Thoracic aorta endothelial cell (primary cell): ENCODE measurements around the genes BMAL2 and MRPS35.

GRCh38 chr12:26725424-26726080 is 107.4 kb downstream of the ITPR2 start:
- CAGE, long polyA plus RNA: no peak

- CAGE, long polyA plus RNA: no peak
Measured at GRCh38 chr12:26810171-26810876, 22.7 kb downstream of the ITPR2 start.

DNA sequence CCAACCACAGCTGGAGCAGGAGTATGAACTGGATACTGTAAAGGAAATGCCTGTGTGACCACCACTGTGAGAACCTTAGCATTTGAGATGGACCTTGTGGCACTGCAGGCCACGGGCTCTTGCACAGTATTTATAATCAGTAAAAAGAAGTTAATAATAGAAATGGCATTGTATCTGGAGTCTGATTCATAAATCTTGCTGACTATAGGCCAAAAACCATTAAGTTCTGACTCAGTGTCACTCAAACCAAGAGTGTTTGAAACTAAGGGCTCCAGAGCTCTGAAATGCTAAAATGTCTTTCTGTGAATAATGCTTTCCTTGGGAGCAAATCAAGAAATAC is 58.5 kb upstream of the STK38L start:
- CAGE, long polyA plus RNA: no peak

GRCh38 chr12:27236449-27236802 is 7.7 kb upstream of the STK38L start:
- CAGE, long polyA plus RNA: no peak

GRCh38 chr12:27330623-27331718 is 1.7 kb upstream of the BMAL2 start:
- CAGE, long polyA plus RNA: no peak

DNA sequence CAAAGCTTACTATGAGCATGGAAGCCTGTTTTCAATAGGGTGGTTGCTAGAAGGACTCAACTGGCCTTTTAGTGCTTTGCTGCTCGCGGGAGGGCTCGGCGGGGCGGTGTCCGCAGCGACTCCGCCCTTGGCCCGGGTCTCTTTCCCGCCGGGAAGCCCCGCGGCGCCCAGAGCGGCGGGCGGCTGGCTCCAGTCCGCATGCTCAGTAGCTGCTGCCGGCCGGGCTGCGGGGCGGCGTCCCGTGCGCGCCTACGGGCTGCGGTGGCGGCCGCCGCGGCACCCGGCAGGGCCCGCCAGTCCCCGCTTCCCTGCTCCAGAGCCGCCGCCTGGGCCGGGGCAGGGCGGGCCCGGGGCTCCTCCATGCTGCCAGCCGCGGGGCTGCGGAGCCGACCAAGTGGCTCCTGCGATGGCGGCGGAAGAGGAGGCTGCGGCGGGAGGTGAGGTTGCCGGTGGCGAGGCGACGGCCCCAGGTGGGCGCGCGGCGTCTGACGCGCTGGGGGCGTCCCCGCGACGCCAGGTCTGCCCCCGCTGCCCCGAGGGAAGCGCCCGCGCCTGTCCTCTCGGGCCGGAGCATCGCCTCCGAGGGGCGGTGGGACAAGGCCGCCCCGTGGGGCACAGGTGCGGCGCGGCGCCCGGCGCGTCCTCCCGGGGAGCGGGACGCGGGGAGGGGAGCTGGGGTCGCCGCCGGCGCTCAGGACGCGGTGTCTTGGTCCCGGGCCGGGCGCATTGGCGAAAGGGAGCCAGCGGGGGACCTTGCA is at the start of gene BMAL2:
TSS of gene BMAL2 (plus strand) at position 170 of the 758 bp plus-strand sequence.
- CAGE, long polyA plus RNA: no peak

DNA sequence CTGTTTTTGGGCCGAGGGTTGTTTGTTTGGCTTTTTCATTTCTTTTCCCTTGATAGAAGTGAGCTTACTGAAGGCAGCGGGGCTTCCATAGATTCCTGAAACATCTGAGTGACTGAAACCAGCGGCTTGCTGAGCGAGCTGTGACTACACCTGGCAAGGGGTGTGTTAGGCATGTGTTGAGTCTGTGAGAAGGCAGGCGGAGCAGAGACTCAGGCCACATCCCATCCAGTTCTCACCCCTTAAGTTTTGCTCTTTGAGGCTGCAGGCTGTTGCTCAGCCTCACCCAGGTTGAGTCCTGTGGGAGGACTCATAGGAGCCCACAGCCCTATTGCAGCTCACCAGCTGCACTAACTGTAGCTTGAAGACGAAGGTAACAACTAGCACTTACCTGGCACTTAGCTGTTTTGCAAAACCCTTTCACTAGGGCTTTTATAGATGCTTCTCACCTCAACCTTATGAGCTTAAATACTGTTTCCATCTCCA is 17.3 kb downstream of the PPFIBP1 start:
- CAGE, long polyA plus RNA: no peak

- CAGE, long polyA plus RNA: no peak
Measured at GRCh38 chr12:27710620-27711227, at the start of gene MRPS35. TSS of gene MRPS35 (plus strand) at chr12:27710832.

DNA sequence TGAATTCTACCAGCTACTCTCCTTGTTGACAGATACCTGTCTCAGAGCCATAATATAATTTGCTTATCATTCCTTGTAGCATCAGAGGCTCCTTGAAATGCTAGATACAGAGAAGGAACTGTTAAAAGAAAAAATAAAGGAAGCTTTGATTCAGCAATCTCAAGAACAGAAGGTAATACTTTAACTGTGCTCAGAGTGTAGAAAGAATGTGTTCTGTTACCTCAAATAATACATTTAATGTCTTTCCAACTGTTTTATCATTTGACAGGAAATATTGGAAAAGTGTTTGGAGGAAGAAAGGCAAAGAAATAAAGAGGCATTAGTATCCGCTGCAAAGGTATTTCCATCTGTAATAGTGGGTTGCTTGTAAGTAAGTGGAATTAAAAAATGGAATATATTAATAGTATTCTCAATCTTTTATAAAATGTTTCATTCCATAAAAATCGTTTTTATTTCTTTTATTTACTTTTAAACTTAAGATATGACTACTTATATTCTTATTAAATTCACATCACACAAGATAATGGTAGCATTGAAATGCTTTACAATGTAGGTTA is 259.9 kb downstream of the CCDC91 start:
- CAGE, long polyA plus RNA: no peak

DNA sequence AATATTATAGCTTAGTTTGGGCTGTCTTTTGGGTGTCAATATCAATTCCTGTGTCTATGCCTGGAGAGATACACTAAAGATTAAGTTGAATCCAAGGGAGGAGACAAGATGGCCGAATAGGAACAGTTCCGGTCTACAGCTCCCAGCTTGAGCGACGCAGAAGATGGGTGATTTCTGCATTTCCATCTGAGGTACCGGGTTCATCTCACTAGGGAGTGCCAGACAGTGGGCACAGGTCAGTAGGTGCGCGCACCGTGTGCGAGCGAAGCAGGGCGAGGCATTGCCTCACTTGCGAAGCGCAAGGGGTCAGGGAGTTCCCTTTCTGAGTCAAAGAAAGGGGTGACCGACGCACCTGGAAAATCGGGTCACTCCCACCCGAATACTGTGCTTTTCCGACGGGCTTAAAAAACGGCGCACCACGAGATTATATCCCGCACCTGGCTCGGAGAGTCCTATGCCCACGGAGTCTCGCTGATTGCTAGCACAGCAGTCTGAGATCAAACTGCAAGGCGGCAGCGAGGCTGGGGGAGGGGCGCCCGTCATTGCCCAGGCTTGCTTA is 388.9 kb upstream of the FAR2 start:
- CAGE, long polyA plus RNA: no peak

GRCh38 chr12:28998306-28998642 is 150.8 kb upstream of the FAR2 start:
- CAGE, long polyA plus RNA: no peak

DNA sequence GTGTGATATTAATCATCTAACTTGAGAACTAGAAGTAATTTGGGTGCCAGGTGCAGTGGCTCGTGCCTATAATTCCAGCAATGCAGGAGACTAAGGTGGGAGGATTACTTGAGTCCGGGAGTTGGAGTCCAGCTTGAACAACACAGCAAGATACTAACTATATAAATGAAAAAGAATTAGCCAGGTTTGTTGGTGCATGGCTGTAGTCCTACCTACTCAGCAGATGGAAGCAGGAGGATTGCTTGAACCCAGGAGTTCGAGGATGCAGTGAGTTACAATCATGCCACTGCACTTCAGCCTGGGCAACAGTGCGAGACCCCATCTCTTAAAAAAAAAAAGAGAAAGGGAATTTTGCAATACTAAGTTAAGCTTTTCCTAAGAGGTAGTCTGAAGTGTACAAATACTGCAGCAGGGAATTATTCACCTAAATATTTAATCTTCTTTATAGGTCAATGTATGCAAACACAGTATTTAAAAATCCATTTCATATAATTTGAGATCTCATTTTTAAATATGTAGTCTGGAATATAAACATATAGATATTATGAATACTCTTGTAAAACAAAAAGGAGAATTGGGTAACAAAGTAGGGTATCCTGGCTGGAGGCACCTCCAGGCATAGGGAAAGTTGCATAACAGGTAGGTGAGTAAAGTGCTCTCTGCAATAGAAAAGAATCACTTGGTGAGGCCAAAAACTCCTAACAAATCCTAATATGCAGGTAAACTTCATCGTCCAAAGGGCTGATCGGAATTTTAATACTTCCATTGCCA is 42.5 kb downstream of the ERGIC2 start:
- CAGE, long polyA plus RNA: no peak

GRCh38 chr12:30639444-30639796 is 56.2 kb downstream of the IPO8 start:
- CAGE, long polyA plus RNA: no peak

DNA sequence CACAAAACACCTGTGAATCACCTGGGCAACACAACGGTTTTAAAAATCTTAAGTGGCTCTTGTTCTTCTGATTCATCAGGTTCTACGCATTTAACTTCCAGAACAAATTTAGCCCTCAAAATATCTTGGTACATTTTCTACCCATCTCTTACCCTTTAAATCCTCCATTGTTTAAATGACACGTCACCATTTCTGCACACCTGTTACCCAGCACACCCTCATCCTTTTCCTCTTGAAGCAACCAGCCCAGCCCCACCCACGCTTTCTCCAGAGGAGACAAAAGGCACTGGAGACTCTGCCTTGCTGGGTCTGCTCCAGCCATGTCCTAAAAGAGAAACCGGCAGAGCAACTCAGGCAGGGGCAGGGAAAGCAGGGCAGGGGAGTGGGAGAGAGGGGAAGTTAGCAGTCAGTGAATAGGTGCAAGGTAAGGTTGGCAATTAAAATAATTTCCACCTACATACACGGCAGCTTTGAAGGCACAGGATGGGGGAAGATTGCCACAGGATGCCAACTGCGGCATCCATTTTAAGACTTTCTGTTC is 49.1 kb upstream of the TSPAN11 start:
- CAGE, long polyA plus RNA: no peak

- CAGE, long polyA plus RNA: no peak
Measured at GRCh38 chr12:31011997-31012500, 61.6 kb upstream of the DDX11 start.

GRCh38 chr12:31317234-31318391 is 8.3 kb downstream of the SINHCAF start:
- CAGE, long polyA plus RNA: no peak

- CAGE, long polyA plus RNA: no peak
Measured at GRCh38 chr12:31368514-31369476, 42.8 kb upstream of the SINHCAF start.

- CAGE, long polyA plus RNA: no peak
Measured at GRCh38 chr12:31451875-31452567, 126.1 kb upstream of the SINHCAF start.

GRCh38 chr12:31748965-31749847 is 20.4 kb upstream of the AMN1 start:
- CAGE, long polyA plus RNA: no peak

- CAGE, long polyA plus RNA: no peak
Measured at GRCh38 chr12:31853324-31853967, 61.3 kb upstream of the H3-5 start.